Fallopian tube (tissue), 1 donor: ENCODE results near the genes ZNF648 and GLUL.

GRCh38 chr1:179882881-179883072 lies 692 bp downstream of the TOR1AIP1 start:
- PRO-cap, result no peak

- PRO-cap, result no peak
Observed at GRCh38 chr1:179883073-179883269, 886 bp downstream of the TOR1AIP1 start.

DNA sequence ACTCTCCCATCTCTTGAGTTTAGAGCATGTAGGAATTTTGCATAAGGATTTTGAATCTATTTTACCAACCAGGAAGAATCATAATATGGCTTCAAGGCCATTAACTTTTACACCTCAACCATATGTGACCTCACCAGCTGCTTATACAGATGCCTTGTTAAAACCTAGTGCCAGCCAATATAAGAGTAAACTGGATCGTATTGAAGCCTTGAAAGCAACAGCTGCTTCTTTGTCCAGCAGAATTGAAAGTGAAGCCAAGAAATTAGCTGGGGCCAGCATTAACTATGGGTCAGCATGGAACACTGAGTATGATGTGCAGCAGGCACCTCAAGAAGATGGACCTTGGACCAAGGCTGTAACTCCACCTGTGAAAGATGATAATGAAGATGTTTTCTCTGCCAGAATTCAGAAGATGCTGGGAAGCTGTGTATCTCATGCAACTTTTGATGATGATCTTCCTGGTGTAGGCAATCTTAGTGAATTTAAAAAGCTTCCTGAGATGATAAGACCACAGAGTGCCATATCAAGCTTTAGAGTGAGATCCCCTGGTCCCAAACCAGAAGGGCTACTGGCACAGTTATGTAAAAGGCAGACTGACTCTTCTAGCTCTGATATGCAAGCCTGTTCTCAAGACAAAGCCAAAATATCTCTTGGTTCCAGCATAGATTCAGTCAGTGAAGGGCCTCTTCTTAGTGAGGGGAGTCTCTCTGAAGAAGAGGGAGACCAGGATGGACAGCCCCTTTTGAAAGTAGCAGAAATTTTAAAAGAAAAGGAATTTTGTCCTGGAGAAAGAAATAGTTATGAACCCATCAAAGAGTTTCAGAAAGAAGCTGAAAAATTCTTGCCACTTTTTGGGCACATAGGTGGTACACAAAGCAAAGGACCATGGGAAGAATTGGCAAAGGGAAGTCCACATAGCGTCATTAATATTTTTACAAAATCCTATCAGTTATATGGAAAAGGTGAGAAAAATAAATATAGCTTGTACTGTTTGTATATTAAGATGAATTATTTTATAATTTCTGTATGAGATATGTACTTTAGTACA lies 65.8 kb downstream of the CEP350 start:
- PRO-cap, result no peak

GRCh38 chr1:180160257-180160660 lies 5.6 kb downstream of the QSOX1 start:
- PRO-cap, result no peak

DNA sequence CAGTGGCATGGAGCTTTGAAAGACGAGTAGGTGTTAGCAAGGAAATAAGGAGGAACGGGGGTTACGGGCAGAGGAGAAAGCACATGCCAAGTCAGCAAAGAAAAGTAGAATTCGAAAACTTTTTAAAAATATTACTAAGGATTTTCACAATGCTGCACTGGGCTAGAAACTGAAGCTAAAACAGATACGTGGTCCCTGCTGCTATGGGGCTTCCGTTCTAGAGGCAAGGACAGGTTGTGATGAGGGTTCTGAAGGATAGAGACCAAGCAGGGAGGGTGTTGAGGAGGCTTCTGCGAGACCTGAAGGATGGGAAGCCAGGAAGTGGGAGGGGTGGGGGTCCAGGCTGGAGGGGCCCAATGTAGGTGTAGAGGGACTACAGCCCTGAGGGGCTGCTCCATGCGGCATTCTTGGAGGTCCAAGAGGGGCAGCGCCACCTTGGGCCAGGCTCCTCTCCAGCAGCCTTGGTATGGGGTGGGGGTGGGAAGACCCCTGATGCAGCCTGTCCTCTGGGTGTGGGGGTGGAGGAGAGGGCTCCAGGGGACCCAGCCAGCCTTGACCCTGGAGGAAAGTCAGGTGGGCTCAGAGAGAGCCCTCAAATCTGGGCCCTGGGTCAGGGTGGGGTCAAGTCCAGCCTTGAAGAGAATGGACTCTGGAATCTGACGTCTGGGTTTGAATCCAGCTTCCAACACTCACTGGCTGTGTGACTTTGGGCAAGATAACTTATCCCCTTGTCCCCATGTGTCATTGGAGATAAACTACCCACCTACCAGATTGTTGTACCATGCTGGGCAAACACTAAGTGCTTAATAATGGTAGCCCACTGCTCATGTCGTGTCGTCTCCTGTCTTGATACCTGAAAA lies 30.4 kb upstream of the LHX4 start:
- PRO-cap, result no peak

DNA sequence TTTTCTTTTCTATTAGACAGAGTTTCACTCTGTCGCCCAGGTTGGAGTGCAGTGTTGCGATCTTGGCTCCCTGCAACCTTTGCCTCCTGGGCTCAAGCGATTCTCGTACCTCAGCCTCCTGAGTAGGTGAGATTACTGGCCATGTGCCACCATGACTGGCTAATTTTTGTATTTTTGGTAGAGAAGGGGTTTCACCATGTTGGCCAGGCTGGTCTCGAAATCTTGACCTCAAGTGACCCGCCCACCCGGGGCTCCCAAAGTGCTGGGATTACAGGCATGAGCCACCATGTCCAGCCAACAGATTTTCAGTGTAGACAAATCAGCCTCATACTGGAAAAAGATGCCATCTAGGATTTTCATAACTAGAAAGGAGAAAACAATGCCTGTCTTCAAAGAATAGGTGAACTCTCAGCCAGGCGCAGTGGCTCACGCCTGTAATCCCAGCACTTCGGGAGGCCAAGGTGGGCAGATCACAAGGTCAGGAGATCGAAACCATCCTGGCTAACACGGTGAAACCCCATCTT lies 66.4 kb downstream of the LHX4 start:
- PRO-cap, result no peak

DNA sequence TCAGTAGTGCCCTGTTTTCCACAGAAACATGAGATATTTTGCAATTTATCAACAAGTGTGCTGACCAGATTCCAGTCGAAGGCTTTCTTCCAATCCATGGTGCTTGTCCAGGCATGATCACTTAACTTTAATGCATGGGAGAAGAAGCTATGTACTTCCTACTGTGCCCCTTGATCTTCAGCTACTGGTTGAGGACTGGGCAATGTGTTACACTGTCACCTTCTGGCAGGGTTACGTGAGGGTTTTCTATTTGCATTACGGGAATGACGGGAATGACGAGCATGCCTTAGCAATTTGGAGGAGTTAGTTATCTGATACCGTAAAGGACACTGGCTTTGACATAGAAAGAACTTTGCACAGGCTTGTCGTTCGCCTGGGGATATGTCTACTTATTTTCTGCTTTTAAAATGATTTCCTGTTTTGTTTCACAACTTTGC lies 19.7 kb upstream of the ACBD6 start:
- PRO-cap, result no peak

DNA sequence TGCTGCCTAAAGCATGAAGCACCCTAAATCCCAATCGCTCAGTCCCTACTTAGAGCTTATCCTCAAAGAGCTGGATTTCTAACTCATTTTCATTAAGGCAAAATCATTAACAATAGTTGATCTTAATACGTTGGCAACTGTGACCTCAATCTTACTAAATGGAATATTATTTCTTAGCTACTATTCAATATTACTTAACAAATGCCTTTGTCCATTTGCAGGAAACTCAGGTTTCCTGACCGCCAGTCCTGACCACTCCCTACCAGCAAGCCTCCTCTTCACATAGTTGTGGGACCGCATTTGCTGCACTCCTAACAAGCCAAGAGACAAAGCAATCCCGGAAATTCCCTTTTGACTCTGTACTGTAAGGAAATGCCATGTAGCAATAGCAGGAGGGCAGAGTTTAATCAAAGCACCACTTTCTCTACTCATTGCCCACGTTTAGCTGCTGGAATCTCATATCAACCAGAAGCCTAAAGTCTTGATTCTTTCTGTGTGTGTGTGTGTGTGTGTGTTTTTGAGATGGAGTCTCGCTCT lies 28.1 kb upstream of the ACBD6 start:
- PRO-cap, result bidirectional peak, plus-strand start at position 281 of the sequence, minus-strand start at position 288 of the sequence

DNA sequence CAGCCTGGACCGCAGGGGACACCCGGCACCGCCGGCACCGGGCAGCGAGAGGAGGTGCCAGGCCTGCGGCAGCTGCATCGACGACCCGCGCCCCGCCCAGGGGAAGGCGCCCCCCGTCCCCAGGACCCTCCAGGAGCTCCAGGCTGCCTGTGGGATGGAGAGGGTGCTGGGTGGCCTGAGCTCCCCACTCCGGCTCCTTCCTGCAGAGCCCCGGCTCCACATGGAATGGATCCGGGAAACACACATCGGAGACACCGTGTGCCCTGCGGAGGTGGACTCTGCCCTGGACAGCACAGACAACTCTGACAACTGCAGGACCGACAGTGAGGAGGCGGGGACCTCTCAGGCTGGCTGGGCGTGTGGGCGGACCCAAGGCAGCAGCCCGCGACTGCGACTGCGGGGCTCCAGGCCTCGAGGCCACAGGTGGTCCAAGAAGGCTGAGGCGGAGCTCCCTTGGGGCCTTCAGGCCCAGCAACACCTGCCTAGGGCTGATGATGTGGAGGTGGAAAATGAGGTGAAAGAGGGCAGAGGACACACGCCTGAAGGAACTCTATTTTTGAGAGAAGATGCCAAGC lies 22.9 kb downstream of the KIAA1614 start:
- PRO-cap, result no peak

DNA sequence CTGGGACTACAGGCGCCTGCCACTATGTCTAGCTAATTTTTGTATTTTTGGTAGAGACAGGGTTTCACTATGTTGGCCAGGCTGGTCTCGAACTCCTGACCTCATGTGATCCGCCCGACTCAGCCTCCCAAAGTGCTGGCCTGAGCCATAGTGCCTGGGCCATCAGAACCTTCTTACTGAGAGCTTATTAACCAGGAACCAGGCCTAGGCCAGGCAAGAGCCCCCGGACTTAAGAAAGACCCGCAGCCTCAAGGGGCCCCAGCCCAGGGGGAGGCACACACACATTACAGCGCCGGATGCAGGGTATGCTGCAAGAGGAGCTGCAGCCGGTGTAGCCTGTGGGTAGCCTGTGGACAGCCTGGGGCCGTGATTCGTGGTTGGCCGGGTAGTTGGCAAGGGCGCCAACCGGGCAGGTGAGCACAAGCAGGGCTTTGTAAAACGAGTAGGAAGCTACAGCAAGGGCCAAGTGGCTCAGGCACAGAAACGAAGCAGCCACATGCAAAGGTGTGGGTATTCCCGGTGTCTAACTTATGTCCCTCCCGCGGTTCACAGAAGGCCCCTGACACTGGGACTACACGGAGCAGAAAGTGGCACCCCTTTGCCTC lies 40.5 kb downstream of the KIAA1614 start:
- PRO-cap, result no peak

- PRO-cap, result bidirectional peak, plus-strand start at chr1:181033397, minus-strand start at chr1:181033272
Observed at GRCh38 chr1:181033032-181033561, 686 bp upstream of the MR1 start.

- PRO-cap, result bidirectional peak, plus-strand start at chr1:181090944, minus-strand start at chr1:181090887
Observed at GRCh38 chr1:181090712-181091204, 2.3 kb downstream of the IER5 start.

- PRO-cap, result no peak
Observed at GRCh38 chr1:181142192-181142797, 53.8 kb downstream of the IER5 start.

DNA sequence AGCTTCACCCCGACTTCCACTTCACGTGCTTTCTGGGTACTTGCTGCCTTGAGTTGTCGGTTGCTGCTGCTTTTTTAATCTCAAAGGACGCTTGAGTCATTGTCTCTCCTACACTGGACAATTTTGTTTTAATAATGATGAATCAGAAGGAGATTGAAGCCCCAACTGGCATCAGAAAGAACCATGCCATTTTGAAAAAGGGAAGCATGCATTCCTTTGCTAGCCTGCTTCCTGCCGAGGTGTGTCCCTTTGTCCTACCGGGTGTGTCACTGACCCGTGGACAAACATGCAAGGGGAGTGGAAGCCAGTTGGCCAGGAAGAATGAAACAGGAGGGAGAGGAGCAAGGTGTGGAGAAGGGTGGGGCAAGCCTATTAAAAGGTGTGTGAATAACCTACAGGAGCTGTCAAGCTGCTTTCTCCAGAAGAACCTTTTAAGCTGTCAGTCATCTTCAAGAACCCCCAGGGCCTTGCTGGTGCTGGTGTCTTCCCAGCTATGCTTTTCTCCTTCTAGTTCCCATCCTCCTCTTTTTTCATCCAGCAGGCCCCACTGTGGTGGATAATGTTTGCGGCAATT lies 164.3 kb downstream of the CACNA1E start:
- PRO-cap, result unidirectional peak, minus-strand start at position 271 of the sequence

DNA sequence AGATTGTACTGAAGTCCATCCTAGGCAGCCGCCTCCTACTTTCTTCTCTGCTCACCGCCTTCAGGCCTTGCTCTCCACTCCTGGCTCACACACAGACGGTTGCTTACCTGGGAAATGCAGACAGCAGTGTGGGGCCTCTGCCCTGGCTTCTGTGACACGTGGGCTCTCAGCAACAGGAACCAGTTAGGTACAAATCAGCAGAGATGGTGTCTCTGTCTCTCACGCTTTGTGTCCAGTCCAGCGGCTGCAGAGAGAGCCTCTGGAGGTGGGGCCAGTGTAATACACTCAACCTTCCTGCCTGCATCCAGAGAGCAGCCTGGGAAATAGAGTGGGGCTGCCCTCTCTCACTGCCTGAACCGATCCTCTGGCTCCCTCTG lies at the start of gene ZNF648:
TSS of gene ZNF648 (minus strand) at position 252 of the 377 bp plus-strand sequence.
- PRO-cap, result no peak

DNA sequence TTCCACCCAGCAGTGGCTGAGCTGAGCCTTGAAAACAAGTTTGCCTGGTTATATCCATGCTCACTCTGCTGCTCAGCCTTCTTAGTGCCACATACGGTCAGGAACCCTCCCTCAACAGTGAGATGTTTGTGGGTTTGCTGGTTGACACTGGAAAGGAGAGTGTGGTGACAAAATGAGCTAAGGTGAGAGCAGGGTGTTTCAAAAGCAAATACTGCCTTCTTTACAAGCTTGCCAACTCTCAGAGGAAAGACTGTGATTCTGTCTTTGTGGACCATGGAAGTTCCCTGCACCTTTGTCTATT lies 119.8 kb upstream of the ZNF648 start:
- PRO-cap, result no peak

GRCh38 chr1:182382217-182382742 lies 9.3 kb downstream of the GLUL start:
- PRO-cap, result no peak

DNA sequence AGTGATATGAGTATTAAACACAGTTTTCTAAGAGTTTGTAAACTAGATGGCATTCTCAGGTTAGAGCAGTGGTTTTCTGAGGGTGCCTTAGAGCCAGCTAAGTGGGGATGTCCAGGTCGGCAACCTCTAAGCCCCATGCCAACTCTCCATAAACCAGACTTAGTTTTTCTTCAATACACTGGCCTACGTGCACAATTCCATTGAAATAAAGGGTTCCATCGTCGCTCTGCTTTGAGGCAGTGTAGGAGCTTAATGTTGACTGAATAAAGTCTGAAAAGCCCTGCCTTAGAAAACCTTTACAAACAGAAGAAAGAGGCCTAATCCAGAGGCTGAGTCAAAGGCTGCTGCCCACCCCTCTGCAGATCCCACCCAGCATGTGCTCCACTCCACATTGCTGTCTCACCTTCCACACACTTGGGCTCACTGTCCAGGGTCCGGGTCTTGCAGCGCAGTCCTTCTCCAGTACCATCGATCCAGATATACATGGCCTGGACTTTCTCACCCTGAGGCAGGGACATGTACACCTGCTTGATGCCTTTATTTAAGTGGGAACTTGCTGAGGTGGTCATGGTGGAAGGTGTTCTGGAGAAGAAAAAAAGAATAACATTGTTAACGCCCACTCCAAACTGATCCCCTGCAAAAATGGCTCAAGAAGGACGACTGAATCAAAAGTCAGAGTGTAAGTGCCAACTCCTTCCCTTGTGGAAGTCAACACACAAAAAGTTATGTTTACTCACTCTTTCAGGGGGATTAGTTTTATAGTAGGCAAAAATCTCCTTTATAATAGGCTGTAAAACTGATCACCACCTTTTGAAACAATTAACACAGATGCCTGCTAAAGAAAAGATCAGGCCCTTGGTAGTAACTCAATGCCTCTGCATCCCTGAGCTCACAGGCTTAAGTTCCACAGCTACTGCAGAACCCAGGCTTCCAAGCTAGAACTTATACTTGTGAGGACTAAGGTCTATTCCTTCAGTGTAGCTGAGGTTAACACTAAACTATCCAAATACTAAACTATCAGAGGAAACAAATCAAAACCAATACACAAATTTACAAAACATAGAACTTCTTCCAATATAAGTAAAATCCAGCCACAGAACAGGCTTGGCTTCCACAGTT lies 3.1 kb downstream of the GLUL start:
- PRO-cap, result no peak

DNA sequence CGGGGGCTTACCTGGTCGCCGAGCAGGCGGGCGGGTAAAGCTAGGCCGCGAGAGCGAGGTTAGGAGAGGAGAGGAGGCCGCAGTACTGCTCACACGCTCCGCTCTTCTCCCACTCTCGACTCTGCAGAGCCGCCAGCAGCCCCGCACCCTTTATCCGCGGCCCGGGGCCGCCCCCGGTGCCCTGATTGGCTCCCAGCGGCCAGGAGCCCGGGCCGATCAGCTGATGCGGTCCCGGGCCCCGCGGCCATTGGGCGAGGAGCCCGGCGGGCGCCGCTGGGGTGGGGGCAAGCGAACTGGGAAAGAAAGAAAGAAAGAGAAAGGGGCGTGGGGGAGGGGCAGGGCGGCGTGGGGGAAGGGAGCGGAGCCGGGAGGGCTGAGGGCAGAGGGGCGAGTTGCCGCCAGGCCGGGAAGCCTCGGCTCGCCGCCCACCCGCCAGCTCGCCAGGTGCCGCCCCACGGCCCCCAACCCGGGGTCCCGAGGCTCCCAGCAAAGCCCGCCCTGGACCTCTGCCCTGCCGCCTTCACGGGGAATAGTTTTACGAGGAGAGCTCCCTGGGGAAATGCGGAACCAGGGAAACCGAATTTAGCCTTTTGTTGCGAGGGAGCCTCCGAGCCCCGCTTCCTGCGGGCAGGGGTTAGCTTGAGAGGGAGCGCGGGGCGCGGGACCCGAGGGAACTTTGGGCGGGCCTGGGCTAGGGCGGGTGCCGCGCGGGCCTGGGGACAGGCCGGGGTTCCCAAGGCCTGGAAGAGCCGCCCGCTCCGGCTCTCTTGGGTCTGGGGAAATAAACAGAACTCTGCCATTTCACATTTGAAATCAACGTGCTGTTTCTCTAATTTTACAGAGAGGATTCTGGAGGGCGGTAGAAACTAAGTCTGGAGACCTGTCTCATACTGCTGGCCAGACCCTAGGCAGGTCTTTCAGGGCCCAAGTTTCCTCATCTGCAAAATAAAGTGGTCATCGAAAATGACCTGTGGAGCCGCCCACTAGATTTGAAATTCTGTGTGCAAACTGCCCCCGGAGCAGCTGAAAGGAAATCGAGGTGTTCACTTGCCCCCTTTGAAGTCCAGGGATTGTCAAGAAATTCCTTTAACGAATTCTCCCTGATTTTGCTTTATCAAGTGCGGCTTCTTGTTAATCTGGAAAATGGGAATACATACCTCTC lies at the start of gene GLUL:
TSS of gene GLUL (minus strand) at position 123 of the 1,162 bp plus-strand sequence.
- PRO-cap, result bidirectional peak, plus-strand start at position 254 of the sequence, minus-strand start at position 123 of the sequence

- PRO-cap, result no peak
Observed at GRCh38 chr1:182881146-182881732, 42.1 kb downstream of the DHX9 start.